Lower leg skin (tissue), 2 donors: Measurements from ENCODE around the genes AVEN and NANOGP8.

DNA sequence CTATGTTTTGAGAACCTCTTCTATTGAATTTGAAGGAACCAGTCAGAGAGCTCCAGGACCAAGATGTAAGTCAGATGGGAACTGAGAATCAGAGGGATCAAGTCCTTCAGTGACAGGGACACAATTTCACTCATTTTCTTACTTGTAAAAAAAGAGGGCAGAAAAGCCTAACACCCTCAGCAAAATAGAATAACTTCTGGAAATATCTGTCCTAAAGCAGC lies 175.5 kb downstream of the KLF13 start:
- PRO-cap, result no peak
- RAMPAGE, long total RNA, 2 experiments, result no peak in any of the 2 experiments

GRCh38 chr15:32730649-32731385 lies 13.0 kb downstream of the GREM1 start:
- PRO-cap, result no peak
- RAMPAGE, long total RNA, 2 experiments, result no peak in any of the 2 experiments

DNA sequence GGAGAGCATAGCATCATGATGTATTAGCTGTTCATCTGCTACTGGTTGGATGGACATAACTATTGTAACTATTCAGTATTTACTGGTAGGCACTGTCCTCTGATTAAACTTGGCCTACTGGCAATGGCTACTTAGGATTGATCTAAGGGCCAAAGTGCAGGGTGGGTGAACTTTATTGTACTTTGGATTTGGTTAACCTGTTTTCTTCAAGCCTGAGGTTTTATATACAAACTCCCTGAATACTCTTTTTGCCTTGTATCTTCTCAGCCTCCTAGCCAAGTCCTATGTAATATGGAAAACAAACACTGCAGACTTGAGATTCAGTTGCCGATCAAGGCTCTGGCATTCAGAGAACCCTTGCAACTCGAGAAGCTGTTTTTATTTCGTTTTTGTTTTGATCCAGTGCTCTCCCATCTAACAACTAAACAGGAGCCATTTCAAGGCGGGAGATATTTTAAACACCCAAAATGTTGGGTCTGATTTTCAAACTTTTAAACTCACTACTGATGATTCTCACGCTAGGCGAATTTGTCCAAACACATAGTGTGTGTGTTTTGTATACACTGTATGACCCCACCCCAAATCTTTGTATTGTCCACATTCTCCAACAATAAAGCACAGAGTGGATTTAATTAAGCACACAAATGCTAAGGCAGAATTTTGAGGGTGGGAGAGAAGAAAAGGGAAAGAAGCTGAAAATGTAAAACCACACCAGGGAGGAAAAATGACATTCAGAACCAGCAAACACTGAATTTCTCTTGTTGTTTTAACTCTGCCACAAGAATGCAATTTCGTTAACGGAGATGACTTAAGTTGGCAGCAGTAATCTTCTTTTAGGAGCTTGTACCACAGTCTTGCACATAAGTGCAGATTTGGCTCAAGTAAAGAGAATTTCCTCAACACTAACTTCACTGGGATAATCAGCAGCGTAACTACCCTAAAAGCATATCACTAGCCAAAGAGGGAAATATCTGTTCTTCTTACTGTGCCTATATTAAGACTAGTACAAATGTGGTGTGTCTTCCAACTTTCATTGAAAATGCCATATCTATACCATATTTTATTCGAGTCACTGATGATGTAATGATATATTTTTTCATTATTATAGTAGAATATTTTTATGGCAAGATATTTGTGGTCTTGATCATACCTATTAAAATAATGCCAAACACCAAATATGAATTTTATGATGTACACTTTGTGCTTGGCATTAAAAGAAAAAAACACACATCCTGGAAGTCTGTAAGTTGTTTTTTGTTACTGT lies 15.3 kb downstream of the GREM1 start:
- PRO-cap, result no peak
- RAMPAGE, long total RNA, 2 experiments, result no peak in any of the 2 experiments

DNA sequence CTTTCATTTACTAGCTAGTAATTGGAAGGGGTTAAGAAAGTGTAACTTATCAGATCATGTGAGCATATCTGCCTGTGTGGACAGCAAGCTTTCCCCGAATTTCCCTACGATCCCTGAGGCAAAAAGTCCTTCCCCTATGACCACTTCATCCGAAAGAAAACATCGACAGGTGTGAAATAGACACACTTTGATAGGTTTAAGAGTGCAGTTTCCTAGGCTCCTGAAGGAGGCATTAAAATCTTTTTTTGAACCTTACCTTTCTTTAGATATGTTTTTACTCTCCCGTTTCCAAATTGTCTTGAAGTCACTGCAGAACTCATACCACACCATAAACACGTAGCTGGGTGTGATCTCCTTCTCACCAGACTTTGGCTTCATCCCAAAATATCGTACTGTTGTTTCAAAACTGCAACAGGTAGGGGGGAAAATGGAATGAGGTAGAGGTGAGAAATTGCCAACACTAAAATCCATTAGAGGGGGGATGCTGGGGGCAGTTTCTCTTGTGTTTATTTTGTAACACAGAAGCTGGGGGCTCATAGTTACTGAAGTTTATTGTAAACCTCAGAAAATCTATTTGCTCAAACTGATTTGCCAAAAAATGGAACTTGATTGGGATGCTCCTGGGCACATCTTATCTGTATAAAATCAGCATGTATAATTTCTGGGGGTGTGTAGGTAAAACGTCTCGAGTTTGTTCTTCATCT lies 80.9 kb downstream of the GREM1 start:
- PRO-cap, result no peak
- RAMPAGE, long total RNA, 2 experiments, result no peak in any of the 2 experiments

DNA sequence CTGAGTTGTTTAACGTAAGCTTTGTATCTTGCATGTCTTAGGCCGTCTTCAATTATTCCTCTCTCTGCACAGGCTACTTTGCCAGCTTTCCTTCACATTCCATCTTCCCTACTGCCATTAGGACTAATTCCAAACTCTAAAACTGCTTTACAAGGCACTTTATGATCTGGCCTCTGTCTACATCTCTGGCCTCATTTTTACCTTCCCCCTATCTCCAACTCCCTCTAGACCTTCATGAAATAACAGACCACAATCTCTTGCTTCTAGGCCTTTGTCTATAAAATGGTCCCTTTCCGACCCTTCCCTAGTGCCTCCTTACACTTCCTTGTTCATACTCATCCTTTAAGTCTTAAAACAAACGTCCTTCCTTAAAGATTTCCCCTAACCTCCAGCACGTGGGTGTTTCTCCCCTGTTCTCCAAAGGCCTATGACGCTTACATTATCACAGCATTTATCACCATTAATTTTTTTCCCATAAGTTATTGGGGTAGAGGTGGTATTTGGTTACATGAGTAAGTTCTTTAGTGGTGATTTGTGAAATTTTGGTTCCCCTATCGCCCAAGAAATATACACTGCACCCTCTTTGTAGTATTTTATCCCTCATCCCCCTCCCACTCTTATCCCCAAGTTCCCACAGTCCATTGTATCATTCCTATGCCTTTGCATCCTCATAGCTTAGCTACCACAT lies 171.7 kb downstream of the GREM1 start:
- PRO-cap, result no peak
- RAMPAGE, long total RNA, 2 experiments, result no peak in any of the 2 experiments

DNA sequence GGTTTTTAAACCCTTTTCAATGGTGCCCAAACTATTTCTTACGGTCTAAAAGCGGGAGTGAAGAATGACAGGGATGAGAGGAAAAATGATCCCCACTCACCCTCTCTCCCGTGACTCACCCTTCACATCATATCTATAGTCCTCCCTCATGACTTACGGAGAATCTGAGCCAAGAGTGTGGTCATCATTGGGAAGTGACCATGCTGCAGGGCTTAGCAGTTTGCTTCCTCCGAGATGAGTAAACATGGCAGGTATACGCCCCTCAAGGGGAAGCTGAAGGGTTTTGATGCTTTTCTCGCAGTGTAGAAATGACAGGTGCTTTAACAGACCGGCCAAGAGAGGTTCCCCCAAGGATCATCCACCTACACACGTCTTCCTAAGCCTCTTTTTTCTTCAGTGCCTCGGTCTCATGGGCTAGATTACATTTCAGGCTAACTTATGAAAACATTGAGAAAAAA lies 274.1 kb downstream of the RYR3 start:
- PRO-cap, result no peak
- RAMPAGE, long total RNA, 2 experiments, result no peak in any of the 2 experiments

DNA sequence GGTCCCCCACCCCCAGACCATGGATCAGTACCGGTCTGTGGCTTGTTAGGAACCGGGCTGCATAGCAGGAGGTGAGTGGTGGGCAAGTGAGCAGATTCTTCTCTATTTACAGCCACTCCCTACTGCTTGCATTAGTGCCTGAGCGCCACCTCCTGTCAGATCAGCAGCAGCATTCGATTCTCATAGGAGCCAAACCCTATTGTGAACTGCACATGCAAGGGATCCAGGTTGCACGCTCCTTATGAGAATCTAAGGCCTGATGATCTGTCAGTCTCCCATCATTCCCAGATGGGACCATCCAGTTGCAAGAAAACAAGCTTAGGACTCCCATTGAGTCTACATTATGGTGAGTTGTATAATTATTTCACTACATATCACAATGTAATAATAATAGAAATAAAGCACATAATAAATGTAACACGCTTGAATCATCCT lies 25.8 kb downstream of the CHRM5 start:
- PRO-cap, result no peak
- RAMPAGE, long total RNA, 2 experiments, result no peak in any of the 2 experiments

- PRO-cap, result no peak
- RAMPAGE, long total RNA, 2 experiments, result no peak in any of the 2 experiments
Observed at GRCh38 chr15:33998367-33999142, 30.3 kb downstream of the CHRM5 start.

GRCh38 chr15:34038889-34039491 lies at the start of gene AVEN:
AVEN (minus strand) TSS chr15:34039204.
- PRO-cap, result no peak
- RAMPAGE, long total RNA, 2 experiments, result no peak in any of the 2 experiments

GRCh38 chr15:34341421-34341848 lies 1.5 kb downstream of the NOP10 start:
- PRO-cap, result no peak
- RAMPAGE, long total RNA, 2 experiments, result no peak in any of the 2 experiments

DNA sequence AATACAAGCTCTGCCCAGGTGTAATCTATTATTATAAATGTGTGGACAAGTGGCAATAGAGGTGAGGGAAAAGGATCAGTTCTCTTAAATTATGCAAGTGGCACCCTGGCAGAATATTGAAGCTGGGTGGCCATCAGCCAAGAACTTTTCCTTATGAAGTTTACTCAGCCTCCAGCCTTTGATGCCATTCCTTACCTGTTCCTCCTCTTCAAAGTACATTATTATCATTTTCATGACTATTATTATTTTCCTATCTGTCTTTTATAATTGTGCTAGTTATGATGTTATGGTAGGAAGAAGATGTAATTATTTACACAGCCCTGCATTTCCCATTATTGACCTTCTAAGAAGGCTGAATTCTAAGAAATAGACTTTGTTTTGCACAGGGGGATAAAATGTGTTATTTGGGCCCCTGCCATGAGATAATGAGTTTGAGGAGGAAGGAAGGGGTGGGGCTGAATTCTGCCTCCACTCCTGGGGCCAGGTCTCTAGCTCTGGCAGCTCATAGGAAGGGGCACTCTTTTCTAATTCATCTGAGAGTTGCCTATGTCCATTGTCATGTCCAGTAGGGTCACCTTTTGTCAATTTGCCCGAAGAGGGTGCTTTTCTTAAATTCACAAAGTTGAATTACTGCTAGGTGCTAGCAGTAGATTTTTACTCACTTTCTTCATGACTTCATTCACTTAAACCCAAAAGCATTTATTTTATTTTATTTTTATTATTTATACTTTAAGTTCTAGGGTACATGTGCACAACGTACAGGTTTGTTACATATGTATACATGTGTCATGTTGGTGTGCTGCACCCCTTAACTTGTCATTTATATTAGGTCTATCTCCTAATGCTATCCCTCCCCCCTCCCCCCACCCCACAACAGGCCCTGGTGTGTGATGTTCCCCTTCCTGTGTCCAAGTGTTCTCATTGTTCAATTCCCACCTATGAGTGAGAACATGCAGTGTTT lies 69.3 kb upstream of the GOLGA8B start:
- PRO-cap, result no peak
- RAMPAGE, long total RNA, 2 experiments, result no peak in any of the 2 experiments

- PRO-cap, result no peak
- RAMPAGE, long total RNA, 2 experiments, result no peak in any of the 2 experiments
Observed at GRCh38 chr15:34788916-34789191, 6.5 kb downstream of the ACTC1 start.

GRCh38 chr15:35084893-35085349 lies at the start of gene NANOGP8:
NANOGP8 (minus strand) TSS chr15:35085295.
- PRO-cap, result no peak
- RAMPAGE, long total RNA, 2 experiments, result no peak in any of the 2 experiments

DNA sequence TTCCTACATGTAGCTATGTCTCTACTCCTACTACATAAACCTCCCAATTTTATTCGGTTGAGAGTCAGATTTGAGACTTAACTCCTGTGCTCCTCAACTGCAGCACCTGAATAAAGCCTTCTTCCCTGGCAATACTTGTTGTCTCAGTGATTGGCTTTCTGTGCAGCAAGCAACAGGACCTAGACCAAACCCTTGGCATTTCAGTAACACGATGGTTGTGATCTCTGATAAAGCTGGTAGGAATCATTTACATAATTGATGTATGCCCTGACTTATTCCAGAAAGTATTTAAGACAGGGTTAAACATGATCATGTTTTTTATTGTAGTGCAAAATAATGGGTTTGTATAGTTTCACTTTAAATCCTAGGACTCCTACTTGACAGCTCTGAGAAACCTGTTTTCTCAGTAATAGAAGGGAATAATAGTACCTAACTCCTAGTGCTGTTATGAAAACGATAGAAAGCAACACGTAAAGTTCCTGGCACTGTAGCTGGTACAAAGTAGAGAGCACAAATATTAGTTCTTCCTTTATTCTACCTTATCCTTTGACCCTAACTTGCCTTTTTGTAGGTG lies 106.8 kb upstream of the NANOGP8 start:
- PRO-cap, result no peak
- RAMPAGE, long total RNA, 2 experiments, result no peak in any of the 2 experiments

DNA sequence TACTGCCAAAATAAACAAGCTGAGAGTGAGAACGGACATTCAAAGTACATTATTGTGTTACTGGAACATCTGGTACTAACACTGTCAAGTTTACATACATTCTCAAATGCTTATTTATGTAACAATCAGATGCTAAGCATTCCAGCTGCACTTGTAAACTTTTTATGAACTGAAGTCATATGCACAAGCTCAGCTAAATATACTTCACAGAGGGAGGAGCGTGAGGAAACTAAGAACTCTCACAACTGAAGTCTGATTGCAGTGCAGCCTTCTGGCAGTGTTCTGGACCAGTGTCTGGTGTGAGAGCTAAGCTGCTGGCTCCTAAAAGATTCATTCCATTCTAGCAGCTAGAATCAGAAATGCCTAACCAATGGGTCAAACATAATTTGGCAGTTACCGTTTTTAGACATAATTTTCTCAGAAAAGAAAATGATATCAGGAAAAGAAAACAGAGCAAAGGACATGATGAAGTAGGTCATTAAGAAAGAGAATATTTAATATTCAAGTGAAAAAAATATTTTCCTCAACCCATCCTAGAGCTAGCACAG lies 223.8 kb upstream of the NANOGP8 start:
- PRO-cap, result no peak
- RAMPAGE, long total RNA, 2 experiments, result no peak in any of the 2 experiments

DNA sequence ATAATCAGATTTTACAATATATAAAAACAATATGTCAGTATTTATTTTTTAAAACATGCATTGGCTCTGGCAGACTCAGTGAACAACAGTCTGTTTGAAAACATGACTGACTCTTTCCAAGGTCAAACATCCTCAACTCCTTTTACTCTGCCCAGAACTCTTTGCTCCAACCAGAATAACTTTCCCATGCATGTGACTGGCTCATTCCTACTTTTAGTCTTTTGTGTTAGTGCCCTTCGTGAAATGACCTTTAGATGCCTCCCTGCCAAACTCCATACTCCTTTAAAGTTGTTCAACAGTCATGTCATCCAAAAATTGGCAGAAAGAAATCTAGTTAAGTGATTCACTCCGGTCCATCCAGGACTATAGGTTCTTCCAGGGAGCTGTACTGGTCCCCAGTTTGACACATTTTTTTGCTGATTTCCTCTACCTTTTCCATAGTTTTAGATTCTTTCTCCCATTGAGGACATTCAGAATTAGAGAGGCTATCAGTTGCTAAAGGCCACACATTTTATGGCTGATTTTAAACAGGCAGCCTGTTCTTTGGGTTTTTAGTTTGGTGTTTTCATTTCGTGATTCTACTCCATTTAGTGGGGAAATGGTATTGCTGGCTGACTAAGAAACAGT lies 3.4 kb upstream of the CDIN1 start:
- PRO-cap, result no peak
- RAMPAGE, long total RNA, 2 experiments, result no peak in any of the 2 experiments

DNA sequence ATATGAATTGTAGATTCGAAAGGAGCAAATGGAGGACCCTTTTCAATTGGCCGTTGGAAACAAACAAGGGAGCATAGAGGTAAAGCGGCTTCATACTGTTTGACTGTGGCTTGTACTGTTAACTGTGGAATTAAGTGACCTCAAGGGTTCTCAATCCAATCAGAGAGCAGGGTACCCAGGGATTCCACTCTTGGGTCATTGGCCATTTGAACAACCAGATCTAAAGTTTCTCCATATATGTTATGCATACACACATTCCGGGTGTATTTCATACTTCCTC lies 823 bp downstream of the CDIN1 start:
- PRO-cap, result no peak
- RAMPAGE, long total RNA, 2 experiments, result no peak in any of the 2 experiments

DNA sequence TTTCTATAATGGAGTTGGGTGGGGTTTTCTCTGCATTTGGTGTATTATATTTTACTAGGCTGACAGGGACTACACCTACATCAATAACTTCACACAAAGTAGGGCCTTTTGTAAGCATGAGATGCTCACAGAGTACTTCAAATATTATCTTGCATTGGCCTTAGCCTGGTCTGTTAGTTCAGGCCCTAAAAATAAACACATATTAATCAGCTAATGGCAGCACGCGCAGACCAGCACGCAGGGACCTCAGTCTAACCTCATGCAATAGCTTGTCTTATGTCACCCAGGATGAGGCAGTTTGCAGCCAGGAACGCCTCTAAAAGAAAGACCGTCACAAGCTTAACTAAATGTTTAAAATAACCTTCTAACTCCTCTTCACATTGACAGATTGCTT lies 212.3 kb downstream of the CDIN1 start:
- PRO-cap, result no peak
- RAMPAGE, long total RNA, 2 experiments, result no peak in any of the 2 experiments

- PRO-cap, result no peak
- RAMPAGE, long total RNA, 2 experiments, result no peak in any of the 2 experiments
Observed at GRCh38 chr15:36969237-36969789, 131.0 kb downstream of the MEIS2 start.

- PRO-cap, result no peak
- RAMPAGE, long total RNA, 2 experiments, result no peak in any of the 2 experiments
Observed at GRCh38 chr15:37000588-37001198, 99.7 kb downstream of the MEIS2 start.